ENCODE data around the gene ATP6V0E1.

DNA sequence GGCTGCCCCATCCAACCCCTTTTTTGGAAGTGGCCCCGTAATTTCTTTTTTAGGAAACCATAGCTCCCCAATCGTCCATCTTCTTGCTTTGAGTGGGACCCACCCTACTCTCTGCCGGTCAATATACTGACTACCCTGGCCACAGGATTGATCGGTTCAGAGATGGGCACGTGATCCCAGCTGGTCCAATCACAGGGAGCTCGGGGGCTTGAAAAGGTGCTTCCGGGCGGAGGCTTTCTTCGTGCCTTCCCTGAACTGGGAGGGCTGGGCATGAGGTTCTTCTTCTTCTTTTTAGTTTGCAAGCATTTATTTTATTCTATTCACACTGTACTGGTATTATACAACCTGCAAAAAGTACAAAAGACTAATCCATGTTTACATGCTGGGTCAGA, 78.8 kb upstream of the SH3PXD2B start:
- RRBS, 2 experiments, result 63 to 67% methylated on average over 3 of the region's 9 CpGs

DNA sequence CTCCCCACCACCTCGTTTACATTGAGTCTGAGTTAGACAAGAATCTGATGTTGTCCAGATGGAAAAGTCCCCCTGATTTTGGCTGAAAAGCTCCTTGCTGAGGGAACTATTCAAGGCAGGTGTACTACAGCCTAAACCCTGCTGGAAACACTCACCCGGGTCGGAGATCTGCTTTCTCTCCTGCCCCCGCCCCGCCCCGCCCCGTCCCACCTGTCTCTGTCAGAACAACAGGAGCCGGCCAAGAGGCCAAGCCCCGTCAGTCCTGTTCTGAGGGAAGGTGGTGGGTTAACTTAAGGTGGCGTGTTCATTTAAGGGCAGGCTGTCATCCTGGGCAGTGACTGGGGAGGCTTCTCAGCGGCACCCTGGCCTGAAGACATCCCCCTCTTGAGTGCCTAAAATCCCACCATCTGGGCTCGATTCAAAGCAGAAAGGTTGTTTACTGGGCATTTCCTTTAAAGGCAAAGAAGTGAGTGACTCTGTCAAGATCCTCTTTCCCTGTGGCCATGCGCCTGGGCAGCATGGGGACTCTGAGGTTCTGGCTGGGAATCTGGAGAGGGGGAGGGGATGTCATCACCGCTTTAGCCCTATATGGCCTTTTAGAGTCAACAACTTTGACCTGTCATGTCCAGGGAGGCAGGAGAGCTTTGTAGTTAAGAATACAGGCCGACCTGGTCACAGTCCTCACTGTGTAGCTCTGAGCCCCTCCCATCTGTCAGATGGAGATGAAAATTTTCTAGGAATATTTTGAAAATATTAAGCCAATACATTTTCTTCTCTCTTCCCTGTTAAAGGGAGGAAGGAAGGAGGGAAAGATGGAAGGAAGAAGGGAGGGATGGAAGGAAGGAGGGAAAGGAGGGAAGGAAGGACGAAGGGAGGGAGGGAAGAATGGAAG, 70.9 kb upstream of the NEURL1B start:
- RRBS, 2 experiments, result 45 to 48% methylated on average over 5 of the region's 16 CpGs

- RRBS, 2 experiments, result 95 to 97% methylated on average over 2 of the region's 13 CpGs
These were observed 1.7 kb downstream of the NEURL1B start for GRCh38 chr5:172642516-172643340.

DNA sequence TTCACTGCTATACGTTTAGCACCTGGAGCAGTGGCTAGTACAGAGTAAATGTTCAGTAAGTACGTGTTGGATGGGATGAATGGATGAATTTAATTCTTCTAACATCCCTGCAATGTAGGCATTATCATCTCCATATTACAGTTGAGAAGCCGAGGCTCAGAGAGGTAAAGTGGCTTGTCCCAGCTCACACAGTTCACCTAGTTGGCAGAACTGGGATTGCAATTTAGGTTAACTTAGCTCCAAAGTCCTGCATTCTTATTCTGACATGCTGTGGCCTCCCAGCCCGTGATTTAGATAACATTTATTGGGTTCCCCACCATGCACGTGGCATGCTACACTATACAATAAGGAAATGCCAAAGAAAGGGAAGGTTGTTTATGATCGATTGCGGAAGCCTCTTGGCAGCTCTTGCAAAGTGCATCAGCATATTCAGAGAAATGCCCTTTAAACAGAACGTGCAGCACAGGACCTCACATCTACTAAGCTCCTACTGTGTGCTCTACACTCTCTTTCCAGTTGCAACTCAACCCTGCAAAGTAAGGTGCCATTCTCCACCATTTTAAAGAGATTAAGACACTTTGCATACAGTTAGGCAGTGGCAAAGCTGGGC, 3.2 kb downstream of the NEURL1B start:
- RRBS, 2 experiments, result no CpG with 5 or more reads among the region's 8 CpGs

DNA sequence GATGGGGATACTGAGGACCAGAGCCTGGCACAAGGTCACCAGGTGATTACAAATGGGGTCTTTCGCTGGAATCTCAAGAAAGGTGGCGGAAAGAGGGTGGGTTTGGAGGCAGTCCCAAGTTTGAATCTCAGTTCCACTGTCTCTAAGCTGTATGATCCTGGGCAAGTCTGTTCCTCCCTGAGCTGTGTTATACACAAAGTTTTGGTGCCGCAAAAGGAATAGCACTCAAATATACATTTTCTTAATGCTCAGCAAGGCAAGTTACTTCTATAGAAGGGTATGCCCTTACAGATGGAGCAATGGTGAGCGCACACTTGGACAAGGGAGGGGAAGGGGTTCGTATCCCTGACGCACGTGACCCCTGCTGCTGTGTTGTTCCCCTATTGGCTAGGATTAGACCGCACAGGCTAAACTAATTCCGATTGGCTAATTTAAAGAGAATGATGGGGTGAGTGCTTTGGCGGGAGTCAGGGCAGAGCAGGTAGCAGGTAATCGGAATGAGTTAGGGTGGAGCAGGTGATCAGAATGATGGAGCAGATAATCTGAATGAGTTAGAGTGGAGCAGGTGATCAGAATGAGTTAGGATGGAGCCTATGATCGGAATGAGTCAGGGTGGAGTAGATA, 9.5 kb downstream of the NEURL1B start:
- RRBS, 2 experiments, result no CpG with 5 or more reads among the region's 12 CpGs

DNA sequence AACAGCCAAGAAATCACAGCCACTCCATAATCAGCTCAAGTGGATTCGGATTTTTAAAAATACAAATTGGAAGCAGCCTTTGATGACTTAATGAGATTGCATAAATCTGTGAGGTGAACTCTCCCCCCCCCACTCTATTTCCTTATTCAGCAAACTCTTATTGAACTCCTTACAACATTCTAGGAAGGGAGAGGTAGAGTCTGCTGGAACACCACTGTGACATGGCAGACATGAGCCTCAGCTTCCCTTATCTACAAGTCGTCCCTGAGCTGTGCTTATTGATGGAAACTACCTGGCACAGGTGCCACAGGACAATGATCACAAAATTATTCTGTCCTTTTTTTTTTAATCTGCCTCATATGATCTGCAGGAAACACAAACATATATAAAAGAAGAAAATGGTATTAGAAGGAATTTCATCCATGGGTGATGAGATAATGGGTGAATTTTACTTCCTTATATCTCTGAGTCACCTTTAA, 31.4 kb downstream of the NEURL1B start:
- RRBS, 2 experiments, result no CpG with 5 or more reads among the region's 2 CpGs

DNA sequence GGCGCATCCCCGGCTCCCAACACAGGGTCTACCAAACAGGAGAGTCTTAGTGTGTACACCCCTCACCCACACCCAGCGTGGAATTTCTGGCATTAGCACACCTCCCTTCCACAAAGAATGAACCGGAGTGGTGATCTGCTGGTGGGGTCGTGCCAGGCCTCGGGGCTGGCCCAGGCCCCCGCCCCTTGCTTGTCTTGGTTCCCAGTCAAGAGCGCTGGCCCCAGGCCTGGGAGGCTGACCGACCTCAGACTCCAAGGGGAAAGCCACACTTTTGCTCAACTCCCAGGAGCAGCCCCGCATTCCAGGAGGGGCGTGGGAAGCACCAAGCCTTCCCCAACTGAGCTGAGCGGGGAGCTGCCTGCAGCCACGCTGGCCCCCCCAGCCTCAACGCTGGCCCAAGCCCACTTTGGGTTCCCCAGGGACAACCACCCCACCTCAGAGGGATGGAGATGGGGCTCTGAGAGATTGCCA, 55.4 kb downstream of the NEURL1B start:
- RRBS, 2 experiments, result 87 to 96% methylated on average over 2 of the region's 14 CpGs

- RRBS, 2 experiments, result no CpG with 5 or more reads among the region's 5 CpGs
These were observed 33.5 kb downstream of the DUSP1 start for GRCh38 chr5:172737510-172737877.

GRCh38 chr5:172765978-172766944, 4.7 kb downstream of the DUSP1 start:
- RRBS, 2 experiments, result 44 to 58% methylated on average over 2 of the region's 18 CpGs

DNA sequence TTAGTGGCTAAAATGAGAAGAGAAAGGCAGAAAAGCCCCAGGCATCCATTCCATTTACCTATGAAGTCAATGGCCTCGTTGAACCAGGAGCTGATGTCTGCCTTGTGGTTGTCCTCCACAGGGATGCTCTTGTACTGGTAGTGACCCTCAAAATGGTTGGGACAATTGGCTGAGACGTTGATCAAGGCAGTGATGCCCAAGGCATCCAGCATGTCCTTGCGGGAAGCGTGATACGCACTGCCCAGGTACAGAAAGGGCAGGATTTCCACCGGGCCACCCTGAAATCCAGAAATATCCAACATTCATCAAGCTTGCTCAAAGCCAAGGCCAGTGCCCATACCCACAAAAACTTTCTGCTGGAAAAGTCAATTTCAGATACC, 1.5 kb downstream of the DUSP1 start:
- RRBS, 2 experiments, result no CpG with 5 or more reads among the region's 6 CpGs

GRCh38 chr5:172769897-172770478, 1.0 kb downstream of the DUSP1 start:
- RRBS, 2 experiments, result 0% methylated on average over 1 of the region's 16 CpGs

GRCh38 chr5:172789622-172790088, 18.7 kb upstream of the DUSP1 start:
- RRBS, 2 experiments, result no CpG with 5 or more reads among the region's 3 CpGs

DNA sequence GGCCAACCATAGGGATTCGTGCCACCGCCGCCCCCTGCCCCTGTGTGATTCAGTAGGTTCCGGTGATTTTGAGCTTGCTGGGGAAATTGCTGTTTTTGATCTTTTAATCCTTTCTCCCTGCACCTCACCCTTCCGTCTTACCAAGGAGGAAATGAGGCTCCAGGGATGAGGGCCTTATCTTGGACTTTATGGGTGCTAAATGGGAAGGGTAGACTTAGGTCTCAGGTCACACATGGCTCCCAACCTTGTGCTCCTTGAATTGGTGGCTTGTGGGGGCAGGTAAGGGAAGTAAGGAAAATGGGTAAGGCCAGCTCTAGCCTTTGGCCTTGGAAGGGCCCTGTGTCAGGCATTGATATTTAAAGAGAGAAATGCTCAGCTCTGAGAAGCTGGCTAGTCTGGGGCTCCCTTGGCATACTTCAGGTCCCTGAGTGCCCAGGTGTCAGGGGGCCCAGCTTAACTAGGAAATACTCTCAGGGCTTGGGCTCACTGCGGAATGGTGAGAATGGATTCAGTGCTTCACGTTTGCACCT, 2.0 kb downstream of the ERGIC1 start:
- RRBS, 2 experiments, result no CpG with 5 or more reads among the region's 7 CpGs

- RRBS, 2 experiments, result no CpG with 5 or more reads among the region's 20 CpGs
These were observed 21.7 kb downstream of the ERGIC1 start for GRCh38 chr5:172855444-172856468.

GRCh38 chr5:172860476-172861735, 26.9 kb downstream of the ERGIC1 start:
- RRBS, 2 experiments, result 0% methylated on average over 4 of the region's 29 CpGs; no CpG with 5 or more reads in 1 of the 2 experiments

DNA sequence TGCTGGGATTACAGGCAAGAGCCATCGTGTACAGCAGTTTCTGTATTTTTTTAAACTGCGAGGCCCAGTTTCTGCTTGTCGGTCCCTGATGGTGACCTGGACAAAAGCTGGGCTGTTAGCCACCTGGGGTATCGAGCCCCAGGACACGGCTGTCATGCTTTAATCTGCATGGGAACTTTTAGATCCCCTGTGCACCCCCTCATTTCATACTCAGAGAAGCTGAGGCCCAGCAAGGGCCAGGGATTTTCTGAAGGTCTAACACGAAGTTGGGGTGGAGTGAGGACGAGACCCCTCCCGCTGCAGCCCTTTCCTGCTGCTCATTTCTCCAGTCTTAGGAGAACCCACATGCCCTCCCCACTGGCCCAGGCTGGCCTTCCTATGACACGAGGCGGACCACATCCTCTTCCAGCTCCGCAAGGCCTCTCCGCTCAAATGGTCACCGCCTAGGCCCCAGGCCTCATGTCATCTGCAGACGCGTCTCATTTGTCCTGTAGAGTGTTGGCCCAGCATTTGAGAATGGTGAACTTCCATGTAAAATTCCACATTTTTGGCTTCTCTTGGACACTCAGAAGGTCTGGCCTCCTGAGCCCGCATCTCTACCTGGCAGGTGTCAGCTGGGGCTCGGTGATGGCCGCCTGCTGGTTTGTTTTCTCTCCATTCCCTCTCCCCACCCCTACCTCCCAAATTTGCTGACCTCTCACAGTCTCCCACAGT, 51.5 kb downstream of the ERGIC1 start:
- RRBS, 2 experiments, result no CpG with 5 or more reads among the region's 18 CpGs

GRCh38 chr5:172899923-172900481, 59.2 kb upstream of the RPL26L1 start:
- RRBS, 2 experiments, result no CpG with 5 or more reads among the region's 14 CpGs

DNA sequence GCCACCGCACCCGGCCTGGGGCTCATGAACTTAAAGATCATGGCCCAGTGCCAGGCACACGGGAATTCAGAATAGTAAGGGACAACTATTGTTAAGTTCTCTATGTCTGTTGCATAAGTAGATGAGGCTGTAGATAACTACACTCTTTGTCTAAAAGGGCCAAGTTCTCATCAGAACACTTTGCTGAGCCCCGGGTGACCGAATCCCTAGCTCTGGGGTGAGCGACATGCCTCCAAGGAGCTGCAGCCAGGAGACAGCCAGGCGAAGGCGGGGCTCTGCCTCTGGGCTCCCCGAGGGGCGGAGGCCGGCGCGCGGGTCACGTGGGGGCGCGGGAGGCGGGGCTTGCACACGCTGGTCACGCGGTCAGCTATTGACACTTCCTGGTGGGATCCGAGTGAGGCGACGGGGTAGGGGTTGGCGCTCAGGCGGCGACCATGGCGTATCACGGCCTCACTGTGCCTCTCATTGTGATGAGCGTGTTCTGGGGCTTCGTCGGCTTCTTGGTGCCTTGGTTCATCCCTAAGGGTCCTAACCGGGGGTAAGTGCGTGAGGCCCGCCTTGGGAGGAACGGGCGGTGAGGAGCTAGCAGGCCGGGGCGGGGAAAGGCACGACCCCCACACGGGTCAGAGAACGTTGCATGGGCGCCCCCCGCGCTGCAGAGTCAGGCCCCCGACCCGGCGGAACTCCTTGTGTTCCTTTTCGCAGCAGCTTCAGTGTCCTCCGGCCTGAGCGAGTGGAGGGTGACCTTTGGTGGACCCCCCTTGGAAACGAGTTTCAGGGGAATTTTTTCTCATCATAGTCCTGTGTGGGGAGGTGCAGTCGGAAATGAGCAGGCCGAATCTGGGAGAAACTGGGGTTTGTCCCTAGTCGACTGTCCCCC, at the start of gene ATP6V0E1:
Gene ATP6V0E1, plus strand, starts transcription at position 345 of the 880 bp plus-strand sequence.
- RRBS, 2 experiments, result 1% methylated on average over 17 to 20 of the region's 55 CpGs

DNA sequence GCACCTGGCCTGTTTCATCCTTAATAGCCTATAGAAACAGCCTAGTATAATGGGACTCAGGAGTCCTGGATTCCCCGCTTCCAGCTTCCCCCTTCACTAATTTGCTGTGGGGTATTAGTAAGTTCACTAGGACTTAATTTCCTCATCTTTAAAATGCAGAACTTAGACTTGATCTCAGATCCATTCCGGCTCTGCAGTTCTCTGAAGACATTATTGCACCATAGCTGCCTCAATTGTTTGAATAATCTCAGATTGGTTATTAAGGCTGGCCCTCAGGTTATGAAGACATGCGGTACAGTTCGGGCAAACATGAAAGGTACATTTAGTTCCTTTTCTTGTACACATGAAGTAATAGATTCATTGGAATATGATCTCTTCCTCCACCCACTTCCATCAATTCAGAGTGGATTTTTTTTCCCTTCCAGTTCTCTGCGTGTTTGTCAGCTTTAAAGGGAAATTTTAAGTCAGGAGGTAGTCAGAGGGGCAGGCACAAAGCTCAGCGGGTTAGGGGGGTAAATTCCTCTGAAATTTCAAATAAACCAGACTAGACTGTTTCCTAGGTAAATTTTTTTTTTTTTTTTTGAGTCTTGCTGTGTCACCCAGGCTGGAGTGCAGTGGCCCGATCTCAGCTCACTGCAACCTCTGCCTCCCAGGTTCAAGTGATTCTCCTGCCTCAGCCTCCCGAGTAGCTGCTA, 28.1 kb downstream of the ATP6V0E1 start:
- RRBS, 2 experiments, result no CpG with 5 or more reads among the region's 8 CpGs

- RRBS, 2 experiments, result 100% methylated on average over 1 of the region's 9 CpGs; no CpG with 5 or more reads in 1 of the 2 experiments
These were observed 28.2 kb upstream of the CREBRF start for GRCh38 chr5:173027684-173028571.

All from LNCaP clone FGC (cell line).